Right cardiac atrium (tissue), 1 donor: ENCODE measurements around a stretch of chr4.

DNA sequence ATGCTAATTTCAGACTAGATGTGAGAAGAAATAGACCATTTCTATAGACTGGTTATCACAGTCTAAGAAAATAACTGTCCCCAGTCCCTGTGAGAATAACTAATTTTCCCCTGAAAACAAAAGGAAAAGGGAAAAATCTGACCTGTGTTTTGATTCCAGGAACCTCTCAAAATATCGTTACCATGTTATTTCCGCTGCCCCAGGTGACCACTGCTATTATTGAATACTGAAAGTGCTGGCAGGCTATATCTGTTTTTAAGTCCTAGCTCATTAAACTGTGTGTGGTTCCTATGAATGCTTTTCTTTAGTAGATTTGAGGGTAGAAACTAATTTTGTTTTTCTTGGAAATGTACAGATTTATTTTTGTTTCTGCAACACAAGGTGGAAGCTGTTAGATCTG lies 83.6 kb downstream of the GAB1 start:
- PRO-cap: no peak

DNA sequence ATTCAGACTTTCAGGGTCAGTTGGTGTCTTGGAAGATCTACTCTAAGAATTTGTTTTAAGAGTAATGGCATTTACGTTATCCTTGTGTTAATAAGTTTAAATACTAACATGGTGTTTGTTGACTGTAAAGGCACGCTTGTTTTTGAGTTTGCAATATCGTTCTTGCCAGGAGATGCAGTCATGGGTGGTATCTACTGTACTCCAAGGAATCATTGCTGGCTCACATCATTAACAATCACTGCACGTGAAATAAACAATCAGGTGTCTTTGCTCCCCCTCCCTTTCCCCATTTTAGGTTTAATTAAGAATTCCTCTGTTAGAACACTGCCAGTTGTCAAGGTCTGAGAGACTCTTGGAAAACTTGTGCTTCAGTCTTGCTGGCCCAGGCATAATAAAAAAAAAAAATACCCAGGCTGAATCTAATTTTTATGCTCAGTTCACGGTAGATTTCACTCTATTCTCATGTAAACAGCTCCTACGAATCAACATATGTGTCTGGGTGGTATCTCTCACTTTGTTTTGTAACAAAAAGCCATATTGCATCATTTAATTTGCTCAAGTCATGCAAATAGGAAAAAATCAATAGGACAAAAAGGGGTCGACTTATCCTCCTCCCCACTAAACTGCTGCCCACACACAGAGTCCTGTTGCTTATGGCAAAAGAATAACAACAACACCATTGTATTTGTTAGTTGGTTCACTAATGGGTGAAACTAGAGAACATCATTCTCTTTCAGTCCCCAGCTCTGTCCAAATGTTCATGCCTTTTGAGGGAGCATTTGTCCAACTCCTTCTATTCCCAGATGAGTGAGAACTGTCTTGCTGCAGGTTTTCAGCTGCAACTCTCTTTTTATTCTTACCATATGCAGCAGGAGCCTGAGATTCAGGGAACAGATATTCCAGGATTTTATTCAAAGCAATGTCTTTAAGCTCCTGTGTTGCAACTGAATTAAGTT lies 1.9 kb downstream of the HHIP start:
- PRO-cap: no peak

DNA sequence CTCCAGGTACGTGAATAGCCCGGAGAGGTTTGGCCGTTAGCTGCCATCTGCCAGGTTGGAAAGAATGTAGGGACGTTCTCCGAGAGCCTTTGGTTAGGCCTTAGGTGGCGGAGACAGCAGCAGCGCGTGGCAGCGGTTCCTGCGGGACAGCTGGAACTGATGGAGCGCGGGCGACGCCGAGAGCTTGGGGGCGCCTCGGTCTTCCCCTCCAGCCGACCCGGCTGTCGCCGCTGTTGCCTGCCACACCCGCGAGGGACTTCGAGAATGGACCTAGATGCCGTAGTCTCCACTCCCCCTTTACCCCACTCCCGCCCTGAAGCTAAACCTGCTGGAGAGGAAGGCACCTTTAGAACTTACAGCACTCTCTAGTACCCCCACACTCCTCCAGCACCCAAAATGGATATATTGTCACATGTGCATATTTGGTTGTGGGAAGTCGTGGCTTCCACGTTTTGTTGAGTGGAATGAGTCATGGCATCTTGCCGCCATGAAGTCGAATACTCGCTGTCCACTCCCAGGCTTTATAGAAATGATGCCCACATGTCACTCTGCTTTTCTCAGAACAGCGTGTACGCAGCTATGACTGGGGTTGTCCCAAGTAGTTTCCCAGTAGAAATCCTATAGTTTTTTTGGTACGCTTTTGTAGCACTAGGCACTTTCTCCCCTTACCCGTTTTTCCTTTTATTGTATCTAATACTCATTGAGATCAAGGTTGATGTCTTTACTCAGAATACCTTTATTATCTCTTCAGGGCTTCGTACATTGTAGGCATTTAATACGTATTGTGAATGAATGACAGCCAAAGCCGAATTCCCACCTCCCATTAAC lies 517 bp downstream of the ABCE1 start:
- PRO-cap: no peak

DNA sequence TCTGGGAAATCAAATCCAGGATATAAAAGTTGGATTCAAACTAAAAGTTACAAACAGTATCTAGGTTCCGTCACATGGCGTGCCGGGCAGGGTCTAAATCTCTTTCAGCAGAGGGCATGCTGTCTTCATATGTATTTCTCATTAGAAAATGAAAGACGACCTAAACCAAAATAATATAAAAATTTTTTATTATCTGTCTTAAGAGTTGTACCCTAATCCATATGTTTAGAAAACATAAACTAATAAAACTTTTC lies 579 bp downstream of the MMAA start:
- PRO-cap: bidirectional peak, plus-strand start at position 52 of the sequence, minus-strand start outside the sequence

GRCh38 chr4:145650332-145650908 lies 29.5 kb upstream of the C4orf51 start:
- PRO-cap: no peak

DNA sequence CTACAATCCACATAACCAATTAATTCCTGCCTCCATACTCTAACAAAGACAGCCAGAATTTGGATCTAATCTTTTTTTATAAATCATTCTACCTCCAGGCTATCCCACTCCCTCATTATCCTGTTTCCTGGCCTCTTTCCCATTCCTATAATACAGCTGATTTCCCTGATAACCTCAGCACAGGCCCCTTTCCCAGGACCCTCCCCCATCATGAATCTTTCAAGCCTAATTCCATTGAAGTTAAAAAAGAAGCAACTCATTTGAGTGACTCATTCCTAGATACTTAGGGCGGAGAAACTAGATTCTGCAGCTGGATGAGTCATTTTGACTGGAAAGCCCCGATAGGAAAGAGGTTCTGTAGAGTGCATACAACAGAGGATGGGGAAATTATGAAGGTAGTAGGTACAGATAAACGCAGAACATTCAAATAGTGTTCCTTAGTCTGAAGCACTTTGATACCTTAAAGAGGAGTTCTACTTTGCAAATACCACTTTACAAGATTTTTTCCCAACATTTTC lies 128.3 kb downstream of the C4orf51 start:
- PRO-cap: no peak

DNA sequence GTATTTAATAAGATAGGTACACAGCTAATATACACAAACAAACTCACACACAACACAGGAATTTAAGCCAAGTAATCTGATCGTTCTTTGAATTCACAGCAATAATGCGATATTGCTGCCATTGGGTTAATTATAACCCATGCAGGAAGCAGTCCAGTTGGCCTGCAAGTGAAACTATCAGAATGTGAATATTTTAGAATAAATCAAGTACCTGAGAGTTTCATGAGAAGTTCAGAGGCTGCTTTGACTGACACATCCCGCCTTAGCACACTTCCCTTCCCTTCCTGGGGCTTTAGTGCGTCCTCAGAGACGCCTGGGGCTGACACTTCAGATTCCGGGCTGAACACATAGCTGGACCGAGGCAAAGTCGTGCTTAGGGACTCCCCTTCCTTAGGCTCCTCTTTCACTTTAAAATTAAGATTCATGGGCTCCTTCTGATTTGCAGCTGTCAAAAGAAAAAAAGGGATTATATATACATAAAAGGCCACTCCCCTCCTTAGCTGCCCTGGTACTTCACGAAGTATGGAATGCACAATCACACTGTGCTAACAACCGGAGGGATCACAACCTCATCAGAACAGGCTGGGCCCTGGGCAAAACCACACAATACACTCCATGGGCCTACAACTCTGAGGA lies 68.5 kb downstream of the ZNF827 start:
- PRO-cap: no peak

DNA sequence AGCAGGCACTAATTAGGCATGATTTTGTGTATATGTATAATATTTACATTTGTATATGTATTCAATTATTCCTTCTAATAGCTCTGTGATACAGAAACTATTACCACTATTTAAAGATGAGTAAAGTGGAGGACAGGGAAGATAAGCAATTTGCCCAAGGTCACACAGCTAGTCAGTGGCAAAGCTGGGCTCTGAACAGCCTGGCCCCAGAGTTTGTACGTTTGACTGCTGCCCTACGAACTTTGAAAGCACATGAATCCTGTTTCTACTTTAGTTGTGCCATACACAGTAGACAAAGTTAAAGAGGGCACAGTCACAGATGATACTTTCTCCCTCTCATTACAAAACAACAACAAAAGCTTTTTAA lies 8.9 kb downstream of the ZNF827 start:
- PRO-cap: no peak

DNA sequence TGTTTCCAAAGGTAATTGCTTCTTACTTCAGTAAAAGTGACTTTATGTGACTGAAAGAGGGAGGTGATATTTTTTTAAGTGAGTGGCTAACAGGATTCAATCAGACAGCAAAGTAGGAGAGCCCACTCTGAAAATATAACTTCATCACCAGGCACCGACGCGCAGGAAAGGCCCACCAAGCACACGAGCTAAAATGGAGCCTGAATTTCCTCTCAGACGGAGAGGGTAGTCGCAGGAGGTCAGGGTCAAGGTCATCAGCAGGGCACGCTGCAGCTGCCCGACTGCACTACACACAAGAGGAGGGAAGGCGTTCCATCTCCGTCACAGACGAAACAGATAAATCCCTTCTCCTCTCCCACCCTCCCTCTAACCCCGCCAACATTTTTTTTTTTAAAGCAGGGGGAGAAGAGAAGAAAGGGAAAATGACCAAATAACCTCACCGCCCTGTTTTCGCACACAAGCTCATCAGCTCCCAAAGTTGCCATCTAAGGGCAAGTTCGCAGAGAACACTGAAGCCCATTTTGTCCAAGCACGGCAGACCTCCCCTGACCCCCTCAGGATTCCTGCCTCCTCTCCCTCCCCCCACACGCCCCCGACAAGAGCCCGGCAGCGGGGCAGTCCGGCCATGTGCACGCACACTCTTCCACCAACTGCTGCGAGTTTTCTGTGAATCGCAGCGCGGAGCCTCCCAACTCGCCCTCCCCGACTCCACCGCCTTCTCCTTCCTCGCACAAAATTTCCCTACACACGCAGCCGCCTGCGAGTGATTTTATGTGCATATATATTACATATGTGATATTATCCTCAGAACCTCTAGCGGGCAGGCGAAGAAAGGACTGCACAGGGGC lies 2.8 kb downstream of the ZNF827 start:
- PRO-cap: bidirectional peak, plus-strand start at position 598 of the sequence, minus-strand start at position 292 of the sequence; bidirectional peak, plus-strand start outside the sequence, minus-strand start at position 655 of the sequence

DNA sequence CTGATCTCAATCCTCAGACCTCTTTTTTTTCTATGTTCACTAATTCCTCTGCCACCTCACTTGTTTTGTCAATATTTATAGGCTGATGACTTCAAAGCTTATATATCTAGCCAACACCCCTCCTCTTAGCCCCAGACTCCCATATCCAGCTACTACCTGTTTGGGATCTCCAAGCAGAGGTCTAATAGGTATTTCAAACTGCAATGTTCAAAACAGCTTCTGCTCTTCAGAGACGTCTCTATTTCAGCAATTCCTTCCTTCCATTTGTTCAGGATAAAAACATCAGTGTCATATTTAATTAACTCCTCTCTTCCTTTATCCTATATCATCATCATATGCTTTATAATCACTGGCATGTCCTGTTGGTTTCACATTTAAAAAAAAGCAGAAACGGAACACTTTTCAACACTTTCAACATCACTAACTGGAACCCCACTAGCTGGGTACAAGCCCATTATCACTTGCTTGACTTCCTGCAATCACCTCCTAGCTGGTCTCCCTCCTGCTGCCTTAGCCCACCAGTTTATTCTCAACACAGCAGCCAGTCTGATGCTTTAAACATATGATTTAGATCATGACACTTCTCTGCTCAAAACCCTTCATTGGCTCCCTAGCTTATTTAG lies 116.5 kb upstream of the LSM6 start:
- PRO-cap: no peak

DNA sequence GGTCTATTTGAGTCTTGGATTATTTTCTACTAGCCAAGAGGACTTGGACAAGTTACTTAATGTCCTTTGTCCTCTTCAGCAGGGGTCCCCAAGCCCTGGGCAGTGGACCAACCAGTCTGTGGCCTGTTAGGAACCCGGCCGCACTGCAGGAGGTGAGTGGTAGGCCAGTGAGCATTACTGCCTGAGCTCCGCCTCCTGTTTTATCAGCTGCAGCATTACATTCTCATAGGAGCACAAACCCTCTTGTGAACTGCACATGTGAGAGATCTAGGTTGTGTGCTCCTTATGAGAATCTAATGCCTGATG lies 151.4 kb downstream of the REELD1 start:
- PRO-cap: no peak

- PRO-cap: no peak
These were observed 140.3 kb downstream of the SLC10A7 start for GRCh38 chr4:146381300-146381961.

DNA sequence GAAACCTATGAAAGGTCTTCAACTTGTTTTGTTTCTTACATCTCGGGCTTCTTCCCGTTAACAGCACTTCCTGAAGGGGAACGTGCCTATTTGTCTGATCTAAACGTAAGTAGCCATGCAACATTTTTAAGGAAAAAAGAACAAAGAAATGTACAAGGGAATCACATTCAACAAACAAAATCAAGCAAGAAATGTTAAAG lies 111.9 kb upstream of the TTC29 start:
- PRO-cap: no peak

DNA sequence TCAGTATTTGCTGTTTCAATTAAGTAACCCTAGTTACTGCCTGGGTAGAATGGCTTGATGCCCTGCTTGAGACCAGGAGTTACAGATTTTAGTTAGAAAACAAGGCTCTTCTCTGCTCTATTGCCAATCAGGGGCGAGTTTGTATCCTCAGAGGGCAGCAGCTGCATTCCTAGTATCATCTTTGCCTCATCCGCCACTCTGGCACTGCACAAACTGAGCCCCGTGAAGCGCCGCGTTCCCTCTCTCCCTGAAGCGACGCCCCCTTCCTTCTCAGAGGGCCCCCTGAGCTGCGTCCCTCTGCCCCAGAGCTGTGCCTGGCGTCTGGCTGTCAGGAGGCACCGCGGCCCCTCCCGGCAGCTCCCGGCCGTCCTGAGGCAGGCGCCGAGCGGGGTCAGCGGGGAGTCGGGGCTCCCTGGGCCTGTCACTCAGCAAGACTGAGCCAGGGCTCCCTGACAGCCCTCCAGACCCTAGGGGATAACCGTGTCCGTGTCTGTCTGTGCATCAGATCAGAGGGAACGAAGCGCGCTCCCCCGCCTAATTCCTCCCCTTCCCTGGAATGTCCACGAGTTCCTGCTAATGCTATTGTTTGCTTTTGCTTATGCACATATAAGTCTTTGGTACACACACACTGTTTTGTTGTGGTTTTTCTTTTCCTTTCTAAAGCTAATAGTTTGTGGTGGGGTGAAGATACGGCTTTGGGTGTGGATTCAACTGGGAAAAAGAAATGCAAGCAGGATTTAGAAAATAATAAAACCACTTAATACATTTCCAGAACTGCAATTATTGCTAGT lies 212.6 kb upstream of the TTC29 start:
- PRO-cap: bidirectional peak, plus-strand start at position 305 of the sequence, minus-strand start at position 323 of the sequence

DNA sequence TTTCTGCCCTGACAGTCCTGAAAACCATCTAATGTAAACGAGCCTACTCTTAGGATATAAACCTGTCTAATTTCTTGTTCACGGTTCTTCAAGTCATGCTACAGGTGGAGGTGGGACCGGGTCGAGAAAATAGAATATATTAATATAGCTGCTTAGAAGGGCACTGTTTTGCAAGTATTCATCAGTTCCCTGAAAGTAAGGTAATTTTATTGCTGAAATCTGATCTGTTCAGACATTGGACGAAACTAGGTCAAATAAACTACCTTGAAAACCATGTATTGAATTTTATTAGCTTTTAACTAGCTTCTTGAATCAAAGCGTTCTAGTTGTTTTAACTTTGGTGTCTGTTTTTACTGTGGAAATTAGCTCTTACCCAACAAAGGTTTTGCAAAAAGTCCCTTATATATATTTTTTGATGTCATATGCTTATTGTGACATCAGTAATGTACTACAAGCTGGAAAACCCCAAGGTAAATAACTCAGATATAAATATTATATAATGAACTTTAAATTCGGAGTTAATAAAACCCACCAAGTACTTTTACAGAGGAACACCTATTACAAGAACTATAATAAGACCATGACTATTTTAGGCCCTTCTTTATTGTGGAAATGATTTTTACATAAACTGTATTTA lies 1.1 kb downstream of the TMEM184C start:
- PRO-cap: no peak

DNA sequence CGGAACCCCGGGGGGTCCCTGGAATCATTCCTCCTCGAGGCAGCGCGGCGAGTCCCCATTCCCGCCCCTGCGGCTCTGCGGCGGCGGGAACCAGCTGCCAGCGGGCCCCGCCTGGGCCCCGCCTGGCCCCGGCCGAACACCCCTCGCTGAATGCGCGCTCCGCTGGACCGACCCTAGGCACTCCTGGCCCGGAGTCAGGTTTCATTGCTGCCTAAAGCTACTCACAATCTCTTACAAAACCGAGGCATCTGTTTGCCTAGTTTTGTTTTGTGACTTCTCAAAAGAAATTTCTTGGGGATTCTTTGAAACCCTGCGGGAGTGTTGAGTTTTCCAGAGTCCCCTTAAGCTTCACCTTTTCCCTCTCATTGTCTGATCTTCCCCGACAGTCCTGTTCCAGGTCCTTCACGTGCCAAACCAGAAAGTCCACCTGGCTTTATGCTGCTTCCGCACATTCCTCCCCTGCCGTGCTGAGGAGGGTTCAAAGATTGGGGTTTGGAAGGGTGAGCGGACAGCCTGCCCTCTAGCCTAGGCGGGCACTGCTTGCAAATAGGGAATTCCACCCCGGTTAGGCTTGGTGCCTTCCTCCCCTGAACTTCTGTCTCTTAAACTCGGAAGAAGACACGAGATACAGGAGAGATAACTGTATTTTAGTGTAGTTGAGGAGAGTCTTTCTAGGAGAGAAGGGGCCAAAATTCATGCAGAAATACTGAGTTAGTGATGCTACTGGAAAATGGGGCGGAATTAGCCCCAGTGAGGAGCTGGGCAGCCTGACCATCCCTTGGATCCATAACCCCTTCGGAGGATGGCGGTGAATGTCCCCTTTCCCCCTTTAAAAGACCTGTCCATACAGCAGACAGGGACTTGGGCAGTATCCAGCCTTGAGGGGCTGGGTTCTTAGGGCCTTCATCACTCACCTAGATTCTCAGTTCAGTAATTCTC lies 979 bp downstream of the ARHGAP10 start:
- PRO-cap: bidirectional peak, plus-strand start at position 113 of the sequence, minus-strand start at position 77 of the sequence

DNA sequence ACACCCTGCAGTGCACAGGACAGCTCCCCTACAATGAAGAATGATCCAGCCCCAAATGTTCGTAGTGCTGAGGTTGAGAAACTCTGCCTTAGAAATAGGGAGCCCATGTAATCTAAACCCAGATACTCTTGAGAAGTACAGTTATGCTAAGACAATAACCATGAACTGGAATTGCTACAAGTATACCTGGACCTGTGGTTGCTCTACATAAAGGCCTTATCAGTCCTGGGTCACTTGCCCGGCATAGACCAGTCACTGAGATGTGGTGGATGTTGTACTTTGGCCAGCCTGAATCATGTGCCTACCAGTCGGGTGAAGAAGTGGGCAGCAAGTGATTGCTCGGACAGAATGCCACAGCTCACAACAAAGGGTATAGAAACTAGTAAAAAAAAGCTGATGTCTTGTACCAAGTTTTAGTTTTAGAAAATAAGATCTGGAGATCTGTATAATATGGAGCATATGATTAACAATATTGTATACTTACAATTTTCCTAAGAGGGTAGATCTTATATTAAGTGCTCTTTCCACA lies 16.2 kb downstream of the ARHGAP10 start:
- PRO-cap: no peak

- PRO-cap: no peak
These were observed 24.6 kb downstream of the ARHGAP10 start for GRCh38 chr4:147756322-147757092.

GRCh38 chr4:147846893-147847542 lies 115.1 kb downstream of the ARHGAP10 start:
- PRO-cap: no peak

GRCh38 chr4:148060365-148061513 lies 328.9 kb downstream of the ARHGAP10 start:
- PRO-cap: no peak